Sternocleidomastoid (tissue), 1 donor: ENCODE results near the genes PCID2 and LAMP1.

GRCh38 chr13:112873200-112874170 is 95.5 kb upstream of the MCF2L start:
- PRO-cap, result no peak

- PRO-cap, result no peak
These were observed 17.1 kb upstream of the MCF2L start for GRCh38 chr13:112952019-112952269.

- PRO-cap, result unidirectional peak, minus-strand start at chr13:112965522
These were observed 3.6 kb upstream of the MCF2L start for GRCh38 chr13:112965400-112965915.

GRCh38 chr13:112978647-112979572 is 9.9 kb downstream of the MCF2L start:
- PRO-cap, result bidirectional peak, plus-strand start at chr13:112979366, minus-strand start at chr13:112978919

GRCh38 chr13:113203975-113204674 is 4.3 kb downstream of the PCID2 start:
- PRO-cap, result no peak

DNA sequence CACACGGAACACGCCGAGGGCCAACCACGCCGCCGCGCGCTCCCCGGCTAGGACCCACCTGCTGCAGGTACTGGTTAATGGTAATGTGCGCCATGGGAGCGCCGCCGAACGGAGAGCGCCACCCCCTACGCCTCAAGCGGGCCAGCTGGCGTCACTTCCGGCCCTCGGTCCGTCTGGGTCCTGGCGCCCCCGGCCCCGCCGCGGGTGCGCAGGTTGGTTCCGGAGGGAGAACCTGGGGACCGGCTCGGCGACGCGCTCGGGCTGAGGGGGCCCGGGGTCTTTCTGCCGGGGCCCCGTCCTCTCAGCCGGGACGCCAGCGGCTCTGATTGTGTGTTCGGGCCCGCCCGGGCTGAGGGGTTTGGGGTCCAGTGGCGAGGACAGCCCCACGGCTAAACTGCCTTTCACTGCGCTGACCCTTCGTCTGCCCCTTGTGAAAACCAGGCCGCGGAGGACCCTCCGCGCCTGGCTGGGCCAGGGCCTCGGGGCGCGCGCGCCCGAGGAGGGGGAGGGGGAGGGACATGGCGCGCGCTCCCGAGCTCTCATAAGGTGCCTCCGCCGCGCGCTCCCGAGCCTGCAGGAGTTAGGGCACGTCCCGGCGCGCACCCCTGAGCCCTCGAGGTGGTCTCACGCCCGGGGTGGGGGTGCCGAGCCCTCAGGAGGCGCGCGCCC is at the start of gene PCID2:
Gene PCID2 (minus strand): TSS at position 129 of the 669 bp plus-strand sequence.
- PRO-cap, result bidirectional peak, plus-strand start at position 211 of the sequence, minus-strand start at position 147 of the sequence; bidirectional peak, plus-strand start at position 568 of the sequence, minus-strand start at position 423 of the sequence

DNA sequence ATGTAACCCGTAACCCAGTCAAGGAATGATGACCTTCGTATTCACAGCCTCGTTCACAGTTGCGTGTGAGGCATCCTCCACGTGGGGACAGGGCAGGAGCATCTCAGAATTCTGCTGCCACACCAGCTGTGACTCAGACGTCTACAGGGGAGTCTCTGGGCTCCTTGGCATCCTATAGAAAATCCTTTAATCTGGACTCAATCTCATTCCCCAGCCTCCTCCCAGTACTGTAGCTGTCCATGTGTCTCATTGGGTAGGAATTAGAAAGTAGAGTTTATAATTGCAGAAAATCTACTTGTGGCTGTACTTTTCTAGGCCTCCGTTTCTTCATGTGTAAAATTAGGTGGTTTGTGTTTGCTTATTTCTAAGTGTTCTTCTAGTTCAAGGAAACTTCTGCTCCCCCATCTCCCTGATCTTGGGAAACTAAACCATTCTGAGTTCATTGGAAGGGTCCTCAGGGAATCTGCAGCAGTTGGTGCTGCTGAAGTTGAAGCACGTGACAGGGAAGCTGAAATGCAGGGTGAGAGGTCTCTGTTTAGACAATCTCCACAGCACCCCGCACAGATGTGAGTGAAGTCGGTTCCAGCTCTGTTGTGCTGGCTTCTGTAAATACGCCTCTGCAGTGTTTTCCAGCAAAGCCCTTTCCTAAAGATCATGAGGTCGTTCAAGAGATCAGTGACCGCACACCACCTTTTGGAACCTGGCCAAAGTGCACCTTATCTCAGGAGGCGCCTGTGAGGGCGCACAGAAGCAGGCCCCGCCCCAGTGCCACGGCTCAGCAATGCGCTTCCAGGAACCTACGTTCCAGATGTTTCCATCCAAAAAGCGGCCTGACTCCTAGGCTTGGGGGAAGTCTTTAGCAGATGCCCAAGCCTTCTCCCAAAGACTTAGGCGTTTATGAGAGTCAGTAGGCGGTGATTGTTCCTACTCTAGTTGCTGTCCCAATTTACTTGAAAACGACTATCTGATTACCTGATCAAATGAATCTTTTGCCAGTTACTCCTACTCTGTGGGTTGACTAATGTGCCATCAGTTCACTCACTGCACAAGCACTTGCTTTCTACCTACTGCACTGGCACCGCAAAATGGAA is 10.6 kb downstream of the CUL4A start:
- PRO-cap, result no peak

DNA sequence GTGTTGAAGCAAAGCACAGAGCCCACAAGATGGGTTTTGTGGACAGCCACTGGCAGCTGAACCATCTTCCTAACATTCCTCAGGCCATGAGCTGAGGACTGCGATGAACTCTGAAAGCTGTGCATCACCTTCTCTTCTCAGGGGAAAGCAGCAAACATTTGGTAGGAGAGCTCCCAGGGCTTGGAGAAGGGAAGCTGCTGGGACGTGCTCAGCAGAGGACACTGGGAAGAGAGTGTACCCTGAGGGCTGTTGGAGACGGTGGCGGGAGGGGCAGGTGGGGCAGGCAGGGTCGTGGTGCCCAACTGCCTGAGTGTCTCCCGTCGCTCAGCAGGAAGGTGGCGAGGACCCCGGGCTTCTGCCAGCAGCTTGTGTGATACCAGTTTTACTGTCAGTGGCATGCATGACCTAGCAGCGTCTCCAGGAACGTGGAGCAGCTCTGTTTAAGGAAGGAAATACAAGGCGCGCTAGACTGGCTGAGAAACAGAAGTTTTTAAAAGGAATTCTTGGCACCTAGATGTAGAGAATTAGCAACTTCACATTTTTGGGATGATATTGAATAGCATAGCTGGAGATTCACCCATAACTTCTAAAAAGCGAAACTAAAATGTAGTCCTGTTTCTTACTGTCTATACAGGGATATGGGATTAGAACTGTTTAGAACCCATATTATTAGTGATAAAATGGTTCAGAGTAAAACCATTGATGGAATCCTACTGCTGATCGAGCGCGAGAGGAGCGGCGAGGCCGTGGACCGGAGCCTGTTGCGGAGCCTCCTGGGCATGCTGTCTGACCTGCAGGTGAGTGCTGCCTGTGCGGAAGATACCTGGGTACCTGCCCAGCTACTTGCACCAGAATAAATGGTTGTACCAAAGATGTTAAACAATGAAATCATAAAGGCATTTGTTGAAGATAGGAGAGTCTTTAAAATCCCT is 23.4 kb downstream of the CUL4A start:
- PRO-cap, result no peak

- PRO-cap, result bidirectional peak, plus-strand start at chr13:113297265, minus-strand start at chr13:113297039
These were observed at the start of gene LAMP1 for GRCh38 chr13:113296716-113297332. TSS of gene LAMP1 (plus strand) at chr13:113297239.

GRCh38 chr13:113297333-113298107 is 481 bp downstream of the LAMP1 start:
- PRO-cap, result no peak

- PRO-cap, result no peak
These were observed 30.3 kb downstream of the LAMP1 start for GRCh38 chr13:113326950-113328144.

GRCh38 chr13:113471747-113472151 is 18.5 kb upstream of the ADPRHL1 start:
- PRO-cap, result no peak

- PRO-cap, result no peak
These were observed 1.3 kb downstream of the TFDP1 start for GRCh38 chr13:113585990-113586209.

DNA sequence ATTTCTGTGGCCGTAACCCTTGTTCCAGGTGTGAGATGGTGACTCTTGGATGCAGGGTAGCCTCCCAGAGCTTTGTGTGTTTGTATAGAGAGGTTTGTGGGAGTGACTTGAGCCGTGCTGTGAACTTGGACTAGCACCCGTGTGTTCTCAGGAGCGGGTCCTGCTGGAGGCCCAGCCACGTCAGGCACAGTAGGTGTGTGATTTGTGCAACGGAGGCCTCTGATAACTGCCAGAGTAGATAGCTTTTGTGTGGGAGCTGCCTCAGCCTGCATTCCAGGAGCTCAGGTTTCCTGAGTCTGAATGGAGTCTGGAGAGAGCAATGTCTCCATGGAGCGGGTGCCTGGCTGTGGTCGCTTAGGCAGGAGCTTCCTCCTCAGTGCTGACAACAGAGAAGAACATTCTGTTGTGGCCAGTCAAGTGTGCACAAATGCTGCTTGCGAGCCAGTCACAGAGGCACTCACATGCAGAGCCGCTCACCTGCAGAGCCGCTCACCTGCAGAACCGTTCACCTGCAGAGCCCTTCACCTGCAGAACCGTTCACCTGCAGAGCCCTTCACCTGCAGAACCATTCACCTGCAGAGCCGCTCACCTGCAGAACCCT is 32.5 kb downstream of the TFDP1 start:
- PRO-cap, result unidirectional peak, minus-strand start at position 298 of the sequence

GRCh38 chr13:113821879-113822439 is 41.9 kb downstream of the GAS6 start:
- PRO-cap, result no peak

DNA sequence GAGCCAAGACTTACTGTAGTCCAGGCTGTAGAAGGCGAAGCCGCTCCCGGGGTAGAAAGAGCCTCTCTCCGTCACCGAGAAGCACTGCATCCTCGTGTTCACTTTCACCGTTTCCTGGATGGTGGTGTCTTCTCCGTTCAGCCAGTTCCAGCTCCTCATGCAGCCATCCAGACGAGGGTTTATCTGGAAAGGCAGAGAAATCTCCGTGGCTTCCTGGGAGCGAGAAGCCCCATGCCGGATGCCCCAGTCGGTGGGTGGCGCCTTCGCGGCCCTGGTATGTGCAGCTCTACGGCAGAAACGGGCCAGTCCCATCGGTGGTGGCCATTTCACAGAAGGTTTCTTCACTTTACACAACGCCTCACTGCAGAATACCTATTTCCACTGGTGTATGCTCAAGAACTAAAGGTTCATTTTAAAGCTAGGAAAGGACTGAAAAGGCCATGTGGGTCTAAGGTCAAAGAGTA is 36.9 kb downstream of the GAS6 start:
- PRO-cap, result no peak

DNA sequence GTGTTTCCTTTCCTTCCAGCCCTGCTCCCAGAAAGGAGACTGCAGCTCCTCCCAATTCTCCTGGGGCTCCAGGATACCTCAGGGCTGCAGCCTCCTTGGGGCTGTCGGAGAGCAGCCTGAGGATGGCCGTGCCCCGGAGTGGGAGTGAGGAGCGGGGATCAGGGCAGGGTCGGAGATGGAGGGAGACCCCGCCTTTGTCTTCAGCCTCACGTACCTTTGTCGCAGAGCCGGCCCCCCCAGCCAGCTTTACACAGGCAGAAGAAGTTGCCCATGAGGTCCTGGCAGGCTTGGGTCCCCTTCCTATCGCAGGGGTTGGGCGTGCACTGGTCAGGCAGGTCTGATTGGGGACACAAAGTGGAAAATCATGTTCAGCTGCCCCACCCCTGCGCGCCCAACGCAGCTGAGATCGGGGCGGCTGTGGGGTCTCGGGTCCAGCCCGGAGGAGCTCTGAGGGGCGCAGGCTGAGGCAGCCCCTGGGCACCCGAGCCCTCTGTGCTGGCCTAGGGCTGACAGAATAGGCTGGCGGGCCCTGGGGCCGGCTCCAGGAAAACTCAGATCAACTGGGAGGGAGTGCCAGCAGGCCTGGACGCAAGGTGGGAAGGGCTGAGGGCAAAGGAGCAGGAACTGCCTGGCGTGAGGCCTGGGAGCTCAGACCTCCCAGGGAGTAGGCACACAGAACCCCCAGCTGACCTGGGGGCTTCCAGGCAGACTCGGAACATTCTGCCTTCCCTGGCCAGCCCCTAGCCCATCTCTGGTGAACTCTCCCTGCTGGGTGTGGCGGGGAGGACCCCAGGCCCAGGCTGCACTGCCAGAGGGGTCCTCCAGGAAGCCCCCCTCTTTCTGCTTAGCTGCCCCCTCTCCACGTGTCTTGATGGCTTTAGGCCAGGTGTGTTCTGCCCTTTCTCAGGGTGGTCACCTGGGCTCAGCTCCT is 24.1 kb downstream of the GAS6 start:
- PRO-cap, result no peak

- PRO-cap, result no peak
These were observed 18.6 kb downstream of the GAS6 start for GRCh38 chr13:113844995-113845990.

- PRO-cap, result no peak
These were observed 19.4 kb upstream of the GAS6 start for GRCh38 chr13:113883256-113883792.

- PRO-cap, result bidirectional peak, plus-strand start at chr13:113970571, minus-strand start at chr13:113970391
These were observed 3.8 kb downstream of the C13orf46 start for GRCh38 chr13:113969957-113970664.